Fallopian tube (tissue), 1 donor: ENCODE measurements around a stretch of chr5.

DNA sequence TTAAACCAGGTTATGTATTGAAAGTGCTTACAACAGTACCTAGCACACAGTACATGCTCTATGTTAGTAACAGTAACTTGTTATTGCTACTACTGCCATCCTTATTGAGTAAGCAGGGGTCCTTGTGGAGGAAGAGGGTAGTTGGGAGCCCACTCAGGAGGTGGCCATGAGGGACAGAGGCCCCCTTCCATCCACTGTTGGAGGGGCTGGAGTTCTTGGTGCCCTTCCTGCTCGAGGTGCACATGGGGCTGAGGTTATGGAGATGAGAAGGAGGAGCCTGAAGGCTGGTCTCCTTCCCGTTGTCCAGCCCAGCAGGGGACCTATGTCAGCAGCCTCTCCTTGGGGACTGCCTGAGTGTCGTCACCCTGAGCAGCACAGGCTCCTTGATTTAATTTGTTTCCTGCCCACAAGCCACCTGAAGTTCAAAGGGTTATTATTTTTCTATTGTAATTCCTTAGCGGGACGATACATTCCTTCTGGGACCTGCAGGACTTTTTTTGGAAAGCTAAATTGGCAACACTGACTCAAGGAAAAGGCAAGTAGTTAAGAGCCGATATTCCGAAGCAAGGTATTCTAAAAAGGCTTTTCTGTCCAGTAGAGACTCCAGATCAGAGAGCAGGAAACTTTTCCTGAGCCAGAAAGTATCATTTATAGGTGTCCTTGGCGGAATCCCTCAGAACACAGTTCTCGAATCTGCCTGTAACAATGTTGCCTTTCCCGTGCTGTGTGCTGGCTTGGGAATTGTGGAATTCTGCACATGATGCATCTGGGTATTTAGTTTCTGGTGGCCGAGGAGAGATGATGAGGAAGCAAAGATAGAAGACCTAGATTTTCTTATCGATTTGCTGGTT lies 55.2 kb downstream of the ARHGAP26 start:
- PRO-cap: bidirectional peak, plus-strand start at position 353 of the sequence, minus-strand start at position 258 of the sequence

DNA sequence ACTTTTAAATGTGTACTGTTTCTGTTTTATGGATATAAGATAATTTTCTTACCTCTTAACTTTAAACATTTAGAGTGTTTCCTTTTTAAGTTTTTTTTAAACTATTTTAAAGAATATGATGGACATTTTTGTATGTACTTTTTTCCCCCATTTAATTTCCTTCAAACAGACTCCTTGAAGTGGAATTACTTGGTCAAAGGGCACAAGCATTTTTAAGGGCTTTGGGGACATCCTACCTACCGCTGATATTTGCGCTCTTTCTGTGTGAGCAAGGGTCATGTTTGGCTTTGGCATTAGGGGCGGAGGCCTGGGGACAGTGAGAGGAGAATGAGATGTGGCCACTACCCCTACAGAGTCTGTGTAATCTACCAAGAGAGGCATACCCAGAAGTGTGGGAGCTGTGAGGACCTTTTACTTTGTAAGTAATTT lies 63.2 kb downstream of the ARHGAP26 start:
- PRO-cap: no peak

- PRO-cap: bidirectional peak, plus-strand start at chr5:142860573, minus-strand start at chr5:142860442
Observed at GRCh38 chr5:142860132-142860867, 90.1 kb downstream of the ARHGAP26 start.

DNA sequence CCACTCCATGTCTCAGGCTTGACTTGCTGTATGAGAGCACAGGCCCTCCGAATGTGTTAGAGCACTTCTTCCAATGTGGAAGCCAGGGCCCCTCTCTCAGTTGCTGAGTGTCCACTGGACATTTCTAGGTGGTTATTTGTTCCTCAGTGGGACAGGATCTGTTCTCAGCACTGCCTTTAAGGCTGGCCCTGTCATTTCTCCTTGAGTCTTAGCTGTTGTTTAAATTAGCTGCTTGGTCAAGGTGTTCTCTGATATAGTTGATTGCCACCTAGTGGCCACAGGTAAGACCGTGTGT lies 96.7 kb downstream of the ARHGAP26 start:
- PRO-cap: no peak

DNA sequence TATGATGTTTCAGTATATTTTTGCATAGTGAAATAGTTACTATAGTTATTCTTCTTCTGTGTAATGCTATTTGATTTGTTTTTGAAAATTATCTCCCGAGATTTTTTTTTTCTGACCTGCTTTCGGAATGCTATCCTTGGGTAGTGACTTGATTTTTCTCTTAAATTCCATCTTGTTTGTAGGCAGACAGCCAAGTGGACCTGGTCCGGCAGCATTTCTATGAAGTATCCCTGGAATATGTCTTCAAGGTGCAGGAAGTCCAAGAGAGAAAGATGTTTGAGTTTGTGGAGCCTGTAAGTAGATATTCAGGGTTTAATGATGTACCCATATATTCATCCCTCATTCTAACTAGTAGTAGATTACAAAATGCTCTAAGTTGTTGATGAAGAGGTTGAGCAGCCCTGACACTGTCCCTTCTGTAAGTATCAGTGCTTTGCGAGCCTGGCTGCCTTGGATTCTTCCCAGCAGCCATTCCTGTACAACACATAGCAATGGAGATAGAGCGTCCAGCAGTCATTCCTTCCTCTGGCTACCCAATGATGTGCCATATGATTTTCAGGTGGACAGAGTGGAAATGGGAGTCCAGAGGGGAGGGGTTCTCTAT lies 124.0 kb downstream of the ARHGAP26 start:
- PRO-cap: no peak

DNA sequence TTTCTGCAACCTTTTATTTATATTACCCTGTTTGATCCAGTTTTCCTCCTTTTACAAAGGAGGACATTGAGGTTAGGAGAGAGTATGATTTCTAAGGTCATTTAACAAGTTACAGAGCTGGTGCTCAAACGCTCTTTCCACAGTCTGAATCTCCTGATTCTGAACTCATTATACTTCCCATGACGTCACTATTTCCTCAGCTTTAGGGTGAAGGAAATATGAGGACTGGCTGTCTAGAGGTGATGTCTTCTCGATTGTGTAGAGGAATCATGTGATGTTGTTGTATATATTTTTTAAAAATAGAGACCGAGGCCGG lies 139.9 kb downstream of the ARHGAP26 start:
- PRO-cap: no peak

GRCh38 chr5:142969572-142970066 lies 199.4 kb downstream of the ARHGAP26 start:
- PRO-cap: no peak

DNA sequence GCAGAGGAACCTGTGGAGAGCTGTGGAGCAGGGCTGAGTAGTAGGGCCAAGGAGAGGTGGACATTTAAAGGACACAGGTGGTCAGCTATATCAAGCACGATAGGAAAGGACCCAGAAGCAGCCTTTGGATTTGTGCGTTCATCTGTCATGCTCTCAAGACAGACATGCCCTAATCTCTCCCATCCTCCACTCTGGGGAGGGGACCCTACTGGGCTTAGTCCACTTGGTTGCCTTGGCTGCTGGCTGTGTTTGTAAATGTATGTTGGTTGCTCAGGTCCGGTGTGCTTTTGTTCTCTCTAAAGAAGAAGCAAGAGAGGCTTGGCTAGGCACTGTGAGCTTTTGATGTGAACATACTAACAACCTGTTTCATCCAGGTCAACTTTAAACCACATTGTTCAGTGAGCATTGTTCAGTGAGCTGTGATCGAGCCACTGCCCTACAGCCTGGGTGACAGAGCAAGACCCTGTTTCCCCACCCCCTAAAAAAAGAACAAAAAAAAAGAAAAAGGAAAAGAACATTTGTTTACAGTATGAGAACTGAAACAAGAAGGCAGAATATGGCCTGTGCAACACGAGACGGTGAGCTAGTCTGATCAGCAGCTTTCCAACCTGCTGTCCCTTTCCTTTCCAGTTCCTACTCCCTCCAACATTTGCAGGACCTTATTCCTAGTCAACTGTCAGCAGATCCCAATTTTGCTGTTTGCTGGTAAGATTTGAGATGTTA lies 228.2 kb downstream of the ARHGAP26 start:
- PRO-cap: unidirectional peak, plus-strand start at position 299 of the sequence

DNA sequence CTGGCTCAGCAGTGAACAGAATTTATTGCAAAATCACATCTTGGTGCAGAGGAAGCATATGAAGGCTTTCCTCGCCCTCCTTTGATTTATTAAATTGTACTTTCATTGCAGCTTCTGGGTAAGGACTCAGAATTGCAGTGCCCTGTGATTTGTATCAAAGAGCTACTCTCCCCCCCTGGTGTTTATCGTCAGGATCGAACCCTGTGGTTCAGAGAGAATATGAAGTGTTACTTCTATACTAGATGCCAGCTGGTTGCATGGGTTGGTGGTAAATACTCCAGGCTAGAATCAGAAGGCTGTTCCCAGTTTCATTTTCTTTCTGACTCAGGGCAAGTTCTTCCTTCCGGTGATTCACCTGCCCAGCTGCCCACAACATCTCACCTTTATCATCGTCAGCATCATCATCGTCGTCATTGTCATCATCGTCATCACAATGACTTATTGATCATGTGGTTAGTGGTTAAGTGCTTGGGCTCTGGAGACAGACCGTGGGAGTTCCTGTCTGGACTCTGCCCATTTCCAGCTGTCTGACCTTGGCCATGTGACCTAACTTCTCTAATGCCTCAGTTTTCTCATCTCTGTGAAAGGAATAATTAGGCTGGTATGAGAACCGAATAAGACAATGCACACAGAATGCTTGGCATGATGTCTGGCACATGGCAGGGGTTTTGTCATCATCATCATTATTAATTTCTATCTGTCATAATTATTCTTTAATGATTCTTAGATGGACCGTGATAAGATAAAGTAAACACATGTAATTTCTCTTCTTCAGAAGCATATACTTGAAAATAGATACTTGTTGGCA lies 238.9 kb downstream of the ARHGAP26 start:
- PRO-cap: no peak

GRCh38 chr5:143056797-143057127 lies 286.6 kb downstream of the ARHGAP26 start:
- PRO-cap: no peak

DNA sequence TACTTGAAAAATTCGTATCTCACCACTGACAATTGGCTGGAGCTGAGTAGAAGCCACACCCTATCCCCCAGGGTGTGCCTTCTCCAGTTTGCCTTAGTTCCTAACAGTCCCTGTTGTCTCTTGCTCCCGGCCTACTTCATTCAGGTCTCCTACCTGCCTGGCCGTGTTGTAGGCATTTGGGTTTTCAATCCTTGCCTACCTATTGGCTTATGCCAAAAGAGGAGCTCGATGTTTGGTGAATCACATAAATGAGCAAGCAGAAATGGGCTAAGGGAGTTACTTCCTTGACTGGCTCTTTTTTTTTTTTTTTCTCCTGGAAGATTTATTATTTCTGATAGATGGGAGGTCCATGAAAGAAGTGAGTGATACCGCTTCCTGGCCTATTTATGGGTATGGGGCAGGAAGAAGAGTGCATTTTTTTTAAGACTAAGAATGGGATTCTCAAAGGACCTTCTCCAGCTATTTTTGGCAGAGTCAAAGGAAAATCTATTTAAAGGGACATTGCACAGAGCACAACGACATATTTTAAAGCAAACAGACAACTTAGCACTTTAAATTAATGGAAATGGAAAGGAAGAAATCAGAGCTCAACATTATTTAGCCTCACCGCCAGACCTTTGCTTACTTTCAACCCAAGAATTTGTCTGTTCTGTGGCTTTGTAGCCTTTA lies 294.1 kb downstream of the ARHGAP26 start:
- PRO-cap: no peak

- PRO-cap: no peak
Observed at GRCh38 chr5:143065124-143065998, 295.2 kb downstream of the ARHGAP26 start.

- PRO-cap: no peak
Observed at GRCh38 chr5:143158667-143159370, 244.7 kb downstream of the NR3C1 start.

GRCh38 chr5:143352678-143353567 lies 50.6 kb downstream of the NR3C1 start:
- PRO-cap: no peak

DNA sequence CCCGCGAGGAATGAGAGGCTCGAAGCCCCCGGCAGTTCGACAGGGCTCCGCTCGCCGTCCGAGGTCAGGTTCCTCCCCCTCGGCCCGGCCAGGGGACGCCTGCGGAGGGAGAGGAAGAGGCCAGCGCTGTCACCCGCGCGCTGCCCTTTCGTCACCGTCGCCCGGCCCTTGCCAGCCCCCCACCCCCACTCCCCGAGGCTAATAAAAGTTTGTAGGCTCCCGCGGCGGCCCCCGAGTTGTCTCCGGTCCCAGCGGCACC lies 651 bp downstream of the NR3C1 start:
- PRO-cap: bidirectional peak, plus-strand start at position 102 of the sequence, minus-strand start at position 71 of the sequence

- PRO-cap: bidirectional peak, plus-strand start at chr5:143404692, minus-strand start at chr5:143404542
Observed at GRCh38 chr5:143404643-143404723, 997 bp upstream of the NR3C1 start.

- PRO-cap: no peak
Observed at GRCh38 chr5:143409726-143410291, 6.3 kb upstream of the NR3C1 start.

- PRO-cap: no peak
Observed at GRCh38 chr5:143563022-143563388, 159.5 kb upstream of the NR3C1 start.

DNA sequence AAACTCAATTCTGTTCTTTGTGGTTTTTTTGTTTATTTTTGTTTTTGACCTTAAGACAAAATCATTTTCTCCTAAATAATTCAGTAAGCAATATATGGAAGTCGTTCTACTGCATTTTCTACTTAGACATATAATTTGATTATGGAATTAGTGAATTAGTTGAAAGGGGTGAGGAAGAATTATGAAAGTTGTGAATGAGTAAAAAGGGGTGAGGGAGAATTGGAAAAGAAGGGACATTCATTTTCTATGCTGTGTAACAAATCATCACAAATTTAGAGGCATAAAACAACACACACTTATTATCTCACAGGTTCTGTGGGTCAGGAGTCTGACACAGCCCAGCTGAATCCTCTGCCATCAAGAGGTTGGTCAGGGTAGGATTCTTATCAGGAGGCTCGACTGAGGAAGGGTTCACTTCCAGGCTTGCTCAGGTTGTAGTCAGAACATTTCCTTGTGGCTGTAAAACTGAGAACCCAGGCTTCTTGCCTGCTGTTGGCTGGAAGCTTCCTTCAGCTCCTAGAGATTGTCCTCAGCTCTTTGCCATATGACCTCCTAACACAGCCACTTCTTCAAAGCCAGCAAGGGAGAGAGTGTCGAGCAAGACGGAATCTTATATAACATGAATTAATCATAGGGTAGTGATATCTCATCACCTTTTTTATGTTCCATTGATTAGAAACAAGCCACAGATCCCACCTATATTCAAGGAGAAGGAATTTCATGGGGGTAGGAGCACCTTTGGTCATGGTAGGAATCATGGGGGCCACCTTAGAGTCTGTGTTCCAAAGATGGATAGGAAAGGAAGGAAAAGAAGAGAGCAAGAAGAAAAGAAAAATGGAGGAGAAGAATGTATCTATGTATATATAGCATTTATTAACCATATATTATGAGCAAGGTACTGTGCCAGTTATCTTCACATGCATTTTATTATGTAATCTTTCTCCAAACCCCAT lies 37.6 kb downstream of the SH3RF2 start:
- PRO-cap: no peak

DNA sequence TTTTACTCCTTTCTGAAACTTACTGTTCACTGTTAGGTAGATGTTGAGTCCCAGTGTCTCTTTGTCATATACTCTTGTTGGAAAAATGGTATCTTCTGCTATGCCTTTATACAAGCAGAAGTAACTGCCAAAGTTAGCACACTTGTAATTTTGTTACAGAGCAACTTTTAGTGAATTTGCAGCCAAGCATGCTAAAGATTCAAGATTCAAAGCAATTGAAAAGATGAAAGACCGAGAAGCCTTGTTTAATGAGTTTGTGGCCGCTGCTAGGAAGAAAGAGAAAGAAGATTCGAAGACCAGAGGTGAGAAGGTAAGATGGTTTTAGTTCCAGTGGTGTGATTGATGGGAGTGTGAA lies 17.6 kb downstream of the GPR151 start:
- PRO-cap: no peak